Diencephalon (tissue), 2 donors: ENCODE measurements around the gene SDE2.

GRCh38 chr1:223755011-223755822 is 42.9 kb downstream of the CAPN2 start:
- RAMPAGE, long total RNA = no peak

DNA sequence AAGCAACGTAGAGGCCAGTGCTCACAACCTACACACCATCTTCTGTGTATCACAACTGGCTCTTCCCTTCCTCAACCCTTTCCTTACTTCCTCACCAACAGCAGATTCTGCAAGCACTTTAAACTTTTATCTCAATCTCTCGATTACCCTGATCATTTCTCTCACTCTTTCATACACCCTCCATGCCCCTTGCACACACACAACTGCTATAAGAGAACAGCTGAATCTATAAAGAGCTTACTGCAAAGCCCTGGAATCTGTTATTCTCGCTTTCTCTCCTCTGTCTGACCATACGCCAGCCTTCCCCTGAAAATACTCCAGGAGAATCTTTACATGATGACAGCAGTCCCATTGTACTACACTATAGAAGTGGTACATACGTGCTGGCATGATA is 62.4 kb downstream of the TP53BP2 start:
- RAMPAGE, long total RNA = no peak

- RAMPAGE, long total RNA = no peak
Observed at GRCh38 chr1:223835690-223836309, 9.9 kb downstream of the TP53BP2 start.

DNA sequence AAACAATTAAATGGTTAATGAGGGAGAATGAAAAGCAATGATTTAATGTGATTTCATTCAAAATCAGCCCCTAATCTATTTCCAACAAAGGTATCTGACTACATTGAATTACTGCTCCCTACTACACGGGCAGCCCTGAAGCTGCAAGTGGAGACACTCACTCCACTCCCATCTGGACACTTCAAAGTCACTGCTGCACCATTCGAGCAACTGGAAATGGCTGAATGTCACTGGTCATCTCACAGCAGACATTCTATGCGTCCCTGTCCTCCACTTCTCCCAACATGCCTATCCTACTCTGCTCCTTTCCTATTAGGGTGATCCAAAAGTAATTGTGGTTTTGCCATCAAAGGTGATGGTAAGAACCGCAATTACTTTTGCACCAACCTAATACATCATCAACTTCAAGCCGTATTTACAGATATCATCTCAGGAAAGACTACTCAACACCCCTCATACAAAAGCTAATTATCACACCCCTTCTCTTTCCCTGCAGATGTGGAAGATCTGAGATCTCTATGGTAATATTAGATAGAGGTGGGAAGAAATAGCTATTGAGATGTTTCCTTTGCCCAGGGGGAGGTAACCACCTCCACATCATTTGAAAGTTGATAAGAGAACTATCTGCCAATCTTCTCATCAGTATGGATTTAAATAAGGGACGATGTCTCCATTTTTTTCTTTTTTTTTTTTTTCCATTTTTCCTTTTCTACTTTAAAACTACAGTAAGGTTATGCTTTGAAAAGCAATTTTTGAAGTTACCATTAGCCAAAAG is 7.2 kb downstream of the TP53BP2 start:
- RAMPAGE, long total RNA = no peak

GRCh38 chr1:223860020-223860627 is 14.4 kb upstream of the TP53BP2 start:
- RAMPAGE, long total RNA = no peak

- RAMPAGE, long total RNA = no peak
Observed at GRCh38 chr1:224388593-224389193, 32.0 kb downstream of the CNIH4 start.

GRCh38 chr1:224873885-224874404 is 55.5 kb upstream of the DNAH14 start:
- RAMPAGE, long total RNA = no peak

- RAMPAGE, long total RNA = no peak
Observed at GRCh38 chr1:225410963-225411806, 16.7 kb downstream of the LBR start.

GRCh38 chr1:225411807-225412398 is 15.9 kb downstream of the LBR start:
- RAMPAGE, long total RNA = no peak

- RAMPAGE, long total RNA = no peak
Observed at GRCh38 chr1:225466946-225468156, 39.5 kb upstream of the LBR start.

GRCh38 chr1:225549838-225550815 is 102.8 kb downstream of the ENAH start:
- RAMPAGE, long total RNA = no peak

DNA sequence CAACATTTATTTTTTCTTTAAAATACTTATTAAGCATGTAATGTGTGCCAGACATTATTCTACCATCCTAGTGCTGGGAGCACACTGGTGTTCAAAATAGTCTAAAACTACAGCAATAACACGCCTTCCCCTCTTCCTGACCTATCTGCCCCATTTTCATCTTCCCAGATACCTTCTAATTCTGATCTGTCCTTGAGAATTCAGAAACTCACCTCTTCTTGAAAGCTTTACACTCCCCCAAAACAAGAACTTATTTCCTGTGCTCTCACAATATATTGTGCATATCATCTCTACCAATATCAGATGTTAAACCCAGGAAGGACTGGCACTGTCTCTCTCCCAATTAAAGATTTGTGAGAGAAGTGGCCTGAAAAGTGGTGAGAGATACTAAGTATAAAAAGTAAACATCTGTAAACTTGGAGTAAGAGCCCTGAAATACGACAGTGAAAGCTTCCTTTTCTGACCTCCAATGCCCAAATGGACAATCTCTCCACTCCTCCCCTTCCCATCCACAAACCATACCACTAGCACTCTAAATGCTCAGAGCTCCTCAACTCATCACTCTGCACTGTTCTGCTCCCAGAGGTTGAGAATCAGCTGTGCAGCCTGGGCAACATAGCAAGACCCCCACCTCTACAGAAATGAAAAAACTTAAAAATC is 77.3 kb downstream of the ENAH start:
- RAMPAGE, long total RNA = no peak

- RAMPAGE, long total RNA = no peak
Observed at GRCh38 chr1:225709120-225709625, 56.2 kb upstream of the ENAH start.

DNA sequence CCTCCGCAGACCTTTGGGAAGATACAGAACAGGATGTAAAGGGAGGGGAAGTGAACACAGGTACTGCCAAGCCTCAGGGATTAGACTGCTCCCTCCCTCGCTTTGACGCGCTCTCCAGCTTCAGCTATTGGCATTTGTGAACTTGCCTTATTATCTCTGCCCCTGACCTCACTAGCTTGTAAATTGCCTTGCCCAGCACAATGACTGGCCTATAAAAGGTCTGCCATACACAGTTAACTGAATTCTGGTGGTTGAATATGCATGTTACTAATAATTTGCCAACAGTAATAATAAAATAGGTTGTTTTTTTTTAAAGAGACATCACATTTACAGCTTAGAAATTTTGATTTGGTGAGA is 4.7 kb upstream of the SRP9 start:
- RAMPAGE, long total RNA = no peak

GRCh38 chr1:225843222-225844058 is 33.5 kb downstream of the EPHX1 start:
- RAMPAGE, long total RNA = no peak

- RAMPAGE, long total RNA = no peak
Observed at GRCh38 chr1:225880607-225880978, 1.6 kb downstream of the TMEM63A start.

DNA sequence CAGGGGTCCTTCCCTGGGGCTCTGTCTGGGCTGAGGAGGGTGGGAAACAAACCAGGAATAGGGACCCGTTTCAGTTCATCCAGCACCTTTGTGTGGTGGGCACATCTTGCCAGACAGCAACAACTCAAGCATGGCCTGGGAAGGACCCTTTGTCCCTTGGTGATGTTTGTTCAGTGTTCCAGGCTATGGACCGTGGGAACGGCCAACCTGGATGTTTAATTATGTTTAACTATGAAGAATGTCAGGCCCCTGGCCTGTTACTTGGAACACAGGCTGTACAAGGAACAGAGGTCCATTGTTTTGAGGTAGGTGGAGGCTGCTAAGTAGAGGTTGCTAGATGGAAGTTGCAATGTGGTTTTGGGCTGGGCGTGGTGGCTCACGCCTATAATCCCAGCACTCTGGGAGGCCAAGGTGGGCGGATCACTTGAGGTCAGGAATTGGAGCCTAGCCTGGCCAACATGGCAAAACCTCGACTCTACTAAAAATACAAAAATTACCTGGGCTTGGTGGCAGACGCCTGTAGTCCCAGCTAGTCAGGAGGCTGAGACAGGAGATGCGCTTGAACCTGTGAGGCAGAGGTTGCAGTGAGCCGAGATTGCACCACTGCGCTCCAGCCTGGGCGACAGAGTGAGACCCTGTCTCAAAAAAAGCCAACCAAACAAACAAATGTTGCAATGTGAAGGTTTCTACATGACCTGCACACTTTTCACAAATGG is 2.3 kb upstream of the LEFTY1 start:
- RAMPAGE, long total RNA = no peak

DNA sequence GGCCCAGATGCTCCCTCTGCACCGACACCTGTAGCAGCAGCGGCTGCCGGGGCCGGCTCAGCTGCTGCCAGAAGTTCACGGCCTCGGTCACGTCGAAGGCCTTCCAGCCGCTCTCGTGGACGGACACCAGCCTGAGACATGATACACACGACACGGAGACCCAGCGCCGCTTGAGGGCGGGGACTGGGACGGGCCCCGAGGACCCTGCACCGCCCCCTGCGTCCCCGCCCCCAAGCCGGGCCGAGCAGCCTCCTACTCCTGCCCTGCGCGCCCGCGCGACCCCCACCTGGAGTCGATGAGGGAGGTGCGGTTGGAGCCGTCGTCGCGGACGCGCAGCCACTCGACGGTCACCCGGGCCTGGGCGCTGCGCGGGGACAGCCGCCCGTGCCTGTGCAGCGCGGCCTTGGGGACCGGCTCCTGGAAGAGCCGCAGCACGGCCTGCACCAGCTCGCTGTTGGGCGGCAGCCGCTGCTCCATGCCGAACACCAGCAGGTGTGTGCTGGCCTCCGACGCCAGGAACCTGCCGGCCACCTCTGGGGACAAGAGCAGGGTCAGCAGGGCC is 1.5 kb downstream of the LEFTY2 start:
- RAMPAGE, long total RNA = no peak

- RAMPAGE, long total RNA = start-site peak on the minus strand at chr1:225999321-225999369, 380 and 95 reads in 2 replicates
Observed at GRCh38 chr1:225999232-226000307, at the start of gene SDE2. Gene SDE2 (minus strand): TSS chr1:225999343.

GRCh38 chr1:226000743-226001164 is 1.6 kb upstream of the SDE2 start:
- RAMPAGE, long total RNA = no peak